Sternocleidomastoid (tissue), 1 donor: ENCODE results near the gene ARHGAP20.

GRCh38 chr11:110070098-110070496, 23.1 kb upstream of the ZC3H12C start:
- PRO-cap, result no peak

DNA sequence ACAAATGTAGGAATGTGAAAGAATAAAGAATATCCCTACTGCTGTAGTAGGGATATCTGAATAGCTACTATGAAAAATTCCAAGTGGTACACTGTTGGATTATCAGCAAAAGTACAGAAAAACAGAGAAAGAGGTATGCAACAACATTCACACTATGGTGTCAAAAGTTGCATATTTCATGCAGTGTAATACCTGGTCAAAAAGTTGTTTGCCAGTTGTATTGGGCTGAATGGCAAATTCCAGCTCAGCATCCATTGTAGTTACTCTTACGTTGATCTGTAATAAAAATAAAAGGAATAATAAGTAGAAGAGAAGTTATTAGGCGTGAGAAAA, 24.1 kb downstream of the RDX start:
- PRO-cap, result no peak

DNA sequence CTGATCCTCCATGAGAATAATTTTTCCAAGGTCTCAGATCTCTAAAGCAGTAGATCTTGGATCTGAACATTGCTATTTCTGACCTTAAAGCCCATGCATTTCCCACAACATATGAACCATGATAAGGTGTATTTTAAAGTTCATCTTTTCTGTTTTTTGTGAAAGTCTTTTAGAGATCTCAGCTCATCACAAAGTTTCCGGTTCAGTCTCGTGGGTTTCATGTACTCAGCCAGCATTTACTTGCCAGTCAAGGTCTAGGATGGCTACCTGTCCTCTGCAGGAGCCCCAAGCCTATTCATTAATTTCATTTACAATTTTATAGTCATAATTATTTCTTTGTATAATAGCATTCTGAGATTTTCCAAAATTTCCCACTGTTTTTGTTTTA, 526 bp upstream of the FDX1 start:
- PRO-cap, result no peak

DNA sequence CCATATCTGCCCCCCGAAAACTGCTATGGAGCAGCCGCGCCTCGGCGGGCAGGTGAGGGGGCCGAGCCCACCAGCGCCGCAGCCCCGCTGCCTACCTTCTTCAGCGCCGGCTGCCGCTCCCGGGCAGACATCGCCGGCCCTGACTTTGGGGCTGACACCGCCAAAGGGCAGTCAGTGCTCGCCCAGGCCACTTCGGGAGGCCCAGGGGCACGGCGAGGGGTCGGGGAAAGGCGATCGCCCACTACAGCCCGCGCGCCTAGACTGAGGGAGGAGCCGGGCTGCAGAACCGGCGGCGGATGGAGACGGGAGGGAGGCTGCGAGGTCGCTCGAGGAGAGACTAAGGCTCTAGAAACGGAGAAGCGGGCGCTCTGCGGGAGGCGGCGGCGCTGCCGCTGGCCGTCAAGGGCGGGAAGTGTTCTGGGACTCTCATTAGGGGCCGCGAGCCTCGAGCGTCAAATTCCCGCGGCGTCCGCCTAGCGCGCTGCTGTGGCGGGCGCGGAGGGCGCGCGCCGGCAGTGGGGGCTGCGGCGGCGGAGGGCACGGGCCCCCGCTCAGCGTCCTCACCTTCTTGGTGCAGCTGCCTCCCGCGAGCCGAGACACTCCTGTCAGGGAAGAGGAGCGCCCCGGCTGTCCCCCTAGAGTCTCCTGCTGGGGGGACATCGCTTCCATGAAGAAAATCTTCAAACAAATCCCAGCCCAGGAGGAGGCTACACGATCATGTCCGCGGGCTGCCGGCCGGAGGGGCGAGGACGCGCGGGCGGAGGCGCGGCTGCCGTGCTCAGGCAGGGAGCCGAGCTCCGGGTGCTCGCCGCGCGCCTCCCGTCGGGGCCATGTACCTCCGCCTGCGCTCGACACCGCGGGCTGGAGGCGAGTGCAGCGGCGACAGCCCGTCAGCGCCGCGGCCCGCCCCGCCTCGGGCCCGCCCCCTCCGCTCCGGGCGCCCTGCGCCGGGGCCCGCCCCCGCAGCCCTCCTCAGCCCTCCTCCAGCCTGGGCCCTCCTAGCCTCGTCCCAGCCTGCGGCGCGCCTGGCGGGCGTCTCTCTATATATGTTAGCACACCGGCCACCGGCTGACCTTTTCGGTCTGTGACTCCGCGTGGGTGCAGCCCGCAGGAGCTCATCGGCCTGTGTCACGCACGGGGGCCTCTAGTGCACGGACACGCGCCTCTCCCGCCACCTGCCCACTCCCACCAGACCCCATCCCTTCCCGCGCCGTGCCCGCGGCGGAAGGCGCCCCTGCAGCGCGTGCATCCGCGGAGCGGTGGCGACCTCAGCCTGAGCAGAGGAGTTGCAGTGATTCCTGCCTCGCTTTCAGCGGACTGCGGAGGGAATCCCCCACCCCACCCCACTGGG, at the start of gene ARHGAP20:
ARHGAP20 (minus strand) TSS at position 875 of the 1,351 bp plus-strand sequence.
- PRO-cap, result unidirectional peak, plus-strand start at position 283 of the sequence; unidirectional peak, plus-strand start at position 348 of the sequence; bidirectional peak, plus-strand start at position 432 of the sequence, minus-strand start at position 419 of the sequence; bidirectional peak, plus-strand start at position 1,071 of the sequence, minus-strand start at position 863 of the sequence

GRCh38 chr11:111132180-111132545, 113.4 kb upstream of the POU2AF2 start:
- PRO-cap, result no peak

- PRO-cap, result no peak
These were observed 14.3 kb upstream of the POU2AF3 start for GRCh38 chr11:111283810-111284644.

GRCh38 chr11:111329603-111330221, 31.4 kb downstream of the POU2AF3 start:
- PRO-cap, result no peak

DNA sequence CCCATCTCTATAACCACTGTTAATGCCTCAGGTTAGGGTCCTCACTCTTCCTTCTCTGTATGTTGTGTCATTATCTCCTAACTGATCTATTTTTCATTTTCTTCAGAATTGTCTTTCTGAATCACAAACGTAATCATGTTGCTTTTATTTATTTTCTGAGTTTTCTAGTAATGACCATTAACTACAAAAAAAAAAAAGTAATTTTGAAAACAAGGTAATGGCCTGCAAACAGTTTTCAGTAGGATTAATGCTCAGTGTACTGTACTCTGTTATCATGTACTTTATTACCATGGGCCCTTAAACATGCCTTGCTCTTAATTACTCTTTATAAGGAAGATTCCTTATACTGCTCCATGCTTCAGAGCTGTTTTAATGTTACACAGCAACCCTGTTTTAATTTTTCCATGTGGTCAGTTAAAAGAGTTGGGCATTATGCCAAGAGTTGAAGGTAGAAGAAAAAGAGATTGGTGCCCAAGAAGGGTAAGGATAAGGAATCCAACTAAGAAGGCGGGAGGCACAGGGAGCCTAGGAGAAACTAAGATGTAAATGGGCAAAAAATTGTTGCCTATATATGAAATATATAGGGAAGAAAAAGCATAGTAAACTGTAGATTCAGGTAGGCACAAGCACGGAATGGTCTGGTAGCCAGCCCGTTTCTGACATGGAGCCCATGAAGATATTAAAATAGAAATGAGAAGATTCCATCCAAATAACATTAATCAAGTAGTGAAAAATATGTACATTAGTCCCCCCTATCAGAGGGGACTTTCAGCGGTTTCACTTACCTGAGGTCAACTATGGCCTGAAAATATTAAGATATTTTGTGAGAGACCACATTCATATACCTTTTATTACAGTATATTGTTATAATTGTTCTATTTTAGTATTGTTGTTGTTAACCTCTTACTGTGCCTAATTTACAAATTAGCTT, 24.5 kb downstream of the SIK2 start:
- PRO-cap, result no peak

- PRO-cap, result no peak
These were observed 30.8 kb downstream of the SIK2 start for GRCh38 chr11:111632776-111633734.

- PRO-cap, result no peak
These were observed 40.1 kb downstream of the PPP2R1B start for GRCh38 chr11:111725713-111726890.

GRCh38 chr11:111736851-111737161, 29.4 kb downstream of the PPP2R1B start:
- PRO-cap, result no peak

- PRO-cap, result no peak
These were observed 29.4 kb upstream of the PPP2R1B start for GRCh38 chr11:111795608-111796022.

DNA sequence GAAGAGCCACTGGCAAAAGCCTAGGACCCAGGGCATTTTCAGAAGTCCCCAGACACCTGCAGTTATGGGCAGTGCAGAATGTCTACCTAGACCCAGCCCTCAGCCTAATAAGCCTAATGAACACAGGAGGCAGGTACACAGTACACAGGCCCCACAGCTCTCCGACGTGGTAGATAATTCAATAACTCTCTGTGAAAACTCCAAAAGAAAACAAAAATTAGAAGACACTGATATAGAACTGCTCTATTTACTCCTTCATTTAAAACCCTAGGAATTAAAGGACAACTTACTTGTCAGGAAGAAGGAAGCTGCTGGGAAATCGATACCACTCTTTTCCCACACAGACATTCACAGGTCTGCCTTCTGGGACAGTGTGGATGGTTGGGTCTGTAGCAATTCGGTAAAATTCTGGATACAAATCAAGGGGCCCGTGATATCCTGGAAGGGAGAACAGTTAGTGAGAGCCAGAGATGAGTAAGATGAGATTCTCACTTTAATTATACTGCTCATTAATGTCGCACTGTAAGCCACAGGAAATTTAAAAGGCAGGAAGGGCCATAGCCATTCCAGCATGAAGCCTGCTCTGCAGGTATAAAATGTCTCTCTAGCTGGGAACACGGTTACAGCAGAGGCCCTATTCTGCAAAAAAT, 34.1 kb downstream of the ALG9 start:
- PRO-cap, result no peak

- PRO-cap, result unidirectional peak, minus-strand start at chr11:111923428
These were observed 4.6 kb downstream of the C11orf52 start for GRCh38 chr11:111923135-111923937.

DNA sequence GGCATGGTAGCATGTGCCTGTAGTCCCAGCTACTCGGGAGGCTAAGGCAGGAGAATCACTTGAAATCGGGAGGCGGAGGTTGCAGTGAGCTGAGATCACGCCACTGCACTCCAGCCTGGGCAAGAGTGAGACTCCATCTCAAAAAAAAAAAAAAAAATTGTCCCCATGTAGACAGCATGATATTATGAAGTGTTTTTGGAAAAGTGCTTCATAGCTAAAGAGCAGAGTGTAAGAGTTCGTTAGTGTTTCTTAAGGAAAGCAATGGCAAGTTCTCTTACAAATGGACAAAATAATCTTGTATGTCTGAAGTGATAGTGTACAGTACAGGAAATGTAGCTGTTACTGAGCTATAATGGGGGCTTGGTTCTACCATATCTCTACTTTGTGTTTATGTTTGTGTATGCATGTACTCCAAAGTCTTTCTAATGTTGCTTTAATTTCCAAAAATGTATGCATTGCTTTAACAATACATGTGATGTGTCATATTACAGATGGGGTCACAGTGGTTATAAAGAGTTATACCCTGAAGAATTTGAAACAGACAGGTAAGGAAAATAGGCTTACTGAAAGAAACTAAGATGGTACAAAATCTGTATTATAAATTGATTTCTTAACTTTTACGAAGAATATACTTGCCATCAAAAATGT, 4.9 kb downstream of the TIMM8B start:
- PRO-cap, result no peak

DNA sequence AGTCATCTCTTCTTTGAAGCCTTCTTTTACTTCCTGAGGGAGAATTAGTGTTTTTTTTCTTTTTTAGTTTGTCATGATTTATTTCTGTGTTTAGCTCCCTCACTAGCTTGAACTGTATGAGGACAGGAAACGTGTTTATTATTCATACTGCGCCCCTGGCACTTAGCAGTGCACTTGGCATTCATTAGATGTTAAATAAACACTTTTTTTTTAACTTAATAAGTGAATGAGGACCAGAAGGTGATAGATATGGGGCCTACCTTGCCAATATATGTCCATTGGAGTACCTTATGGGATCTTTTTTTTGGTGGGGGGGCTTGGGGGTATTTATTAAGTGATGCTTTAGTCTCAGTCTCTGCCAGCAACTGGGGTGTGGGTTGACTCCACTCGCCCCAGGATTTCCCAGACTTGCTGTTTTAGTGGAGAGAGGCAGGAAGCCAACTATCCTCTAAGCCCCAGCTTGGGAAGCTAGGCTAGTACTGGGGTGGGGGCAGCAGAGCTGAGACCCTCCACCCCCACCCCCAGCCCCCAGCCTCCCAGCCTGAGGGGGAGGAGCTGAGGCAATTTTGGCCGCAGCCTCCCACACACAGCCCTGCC, 4.6 kb upstream of the PTS start:
- PRO-cap, result no peak

- PRO-cap, result no peak
These were observed 9.8 kb downstream of the PTS start for GRCh38 chr11:112236081-112236394.

GRCh38 chr11:112237270-112237593, 11.0 kb downstream of the PTS start:
- PRO-cap, result no peak

GRCh38 chr11:112321285-112322423, 61.0 kb upstream of the PLET1 start:
- PRO-cap, result no peak

GRCh38 chr11:112364892-112365504, 104.3 kb upstream of the PLET1 start:
- PRO-cap, result no peak